Paraaortic lymph node (tissue), 1 donor: ENCODE measurements around the genes OR6C68, OR6C4 and SARNP.

DNA sequence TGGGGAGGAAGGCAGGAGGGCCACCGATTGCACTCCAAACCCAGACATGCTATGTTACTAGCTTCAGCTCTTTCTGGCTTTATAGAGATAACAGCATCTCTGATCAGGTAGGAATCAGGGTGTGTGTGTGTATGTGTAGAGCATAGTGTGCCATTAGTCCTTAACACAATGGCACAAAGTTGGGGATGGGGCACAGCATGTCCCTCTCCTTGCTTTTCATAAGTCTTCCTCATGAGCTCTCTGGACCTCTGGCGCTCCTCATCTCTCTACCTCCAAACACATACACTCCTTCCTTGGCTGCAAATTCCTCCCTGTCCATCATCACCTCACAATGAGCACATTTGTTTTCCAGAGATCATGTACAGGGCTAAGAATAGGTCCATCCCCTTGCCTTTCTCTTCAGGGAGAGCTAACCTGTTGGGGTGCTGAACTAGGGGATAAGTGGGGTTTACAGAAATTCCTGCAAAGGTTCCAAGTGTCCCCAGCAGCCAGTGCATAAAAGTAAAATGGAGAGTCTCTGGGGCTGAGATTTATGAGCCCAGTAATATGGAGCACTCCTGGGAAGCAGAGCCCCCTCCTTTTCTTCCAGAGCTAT, 5.7 kb upstream of the ITGA5 start:
- PRO-cap: no peak

- PRO-cap: unidirectional peak, plus-strand start at chr12:54432500
These were observed 13.1 kb upstream of the ITGA5 start for GRCh38 chr12:54431898-54432856.

DNA sequence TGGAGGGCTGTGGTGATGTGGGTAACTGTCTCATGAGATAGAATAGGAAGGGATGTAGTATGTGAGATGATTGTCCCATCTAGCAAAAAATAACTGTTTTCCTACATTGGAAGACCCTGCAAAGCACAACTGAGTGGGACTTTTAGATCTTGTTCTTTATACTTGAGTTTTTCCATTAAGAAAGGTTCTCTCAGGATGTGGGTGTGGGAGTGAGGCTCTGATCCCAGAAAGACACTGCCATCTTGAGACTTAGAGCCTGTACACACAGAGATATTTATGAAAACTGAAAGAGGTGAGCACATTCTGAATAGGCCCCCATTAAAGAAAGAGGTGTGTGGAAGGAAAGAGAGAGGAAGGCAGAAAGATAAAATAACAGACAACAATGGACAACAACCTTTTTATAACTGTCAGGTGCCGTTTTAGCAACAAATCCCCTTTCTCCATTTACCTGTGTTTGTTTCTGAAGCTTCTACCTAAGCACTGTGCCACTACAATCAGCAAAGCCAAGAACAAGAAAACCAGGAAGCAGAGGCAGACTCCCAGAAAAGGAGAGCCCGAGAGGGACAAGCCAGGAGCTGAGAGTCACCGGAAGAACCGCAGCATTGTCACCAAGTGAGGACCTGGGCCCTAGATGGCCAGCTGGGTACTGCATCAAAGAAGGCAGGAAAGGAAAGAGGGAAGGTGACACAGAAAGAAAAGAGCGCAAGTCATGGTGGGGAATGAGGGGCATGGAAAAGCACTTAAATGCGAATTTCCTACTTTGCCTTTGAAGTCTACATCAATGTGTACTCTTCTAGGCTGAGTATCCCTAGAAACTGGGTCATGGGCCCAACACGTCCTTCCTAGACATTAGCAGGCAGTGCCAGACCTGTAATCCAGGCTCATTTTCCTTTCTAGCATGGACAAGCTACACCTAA, 25.6 kb downstream of the NCKAP1L start:
- PRO-cap: no peak

GRCh38 chr12:54888776-54889097, 34.4 kb downstream of the MUCL1 start:
- PRO-cap: no peak

GRCh38 chr12:54982973-54983231, 1.7 kb downstream of the TESPA1 start:
- PRO-cap: no peak

GRCh38 chr12:54991084-54991716, 6.6 kb upstream of the TESPA1 start:
- PRO-cap: no peak

GRCh38 chr12:55483759-55484111, 8.4 kb upstream of the OR6C68 start:
- PRO-cap: no peak

- PRO-cap: no peak
These were observed at the start of gene OR6C68 for GRCh38 chr12:55492189-55492631. Gene OR6C68, plus strand, starts transcription at chr12:55492378.

GRCh38 chr12:55549452-55549754, at the start of gene OR6C4:
Gene OR6C4, plus strand, starts transcription at chr12:55549602.
- PRO-cap: no peak

GRCh38 chr12:55642623-55643015, 5.9 kb downstream of the OR10P1 start:
- PRO-cap: no peak

GRCh38 chr12:55658268-55658992, 21.7 kb downstream of the OR10P1 start:
- PRO-cap: no peak

DNA sequence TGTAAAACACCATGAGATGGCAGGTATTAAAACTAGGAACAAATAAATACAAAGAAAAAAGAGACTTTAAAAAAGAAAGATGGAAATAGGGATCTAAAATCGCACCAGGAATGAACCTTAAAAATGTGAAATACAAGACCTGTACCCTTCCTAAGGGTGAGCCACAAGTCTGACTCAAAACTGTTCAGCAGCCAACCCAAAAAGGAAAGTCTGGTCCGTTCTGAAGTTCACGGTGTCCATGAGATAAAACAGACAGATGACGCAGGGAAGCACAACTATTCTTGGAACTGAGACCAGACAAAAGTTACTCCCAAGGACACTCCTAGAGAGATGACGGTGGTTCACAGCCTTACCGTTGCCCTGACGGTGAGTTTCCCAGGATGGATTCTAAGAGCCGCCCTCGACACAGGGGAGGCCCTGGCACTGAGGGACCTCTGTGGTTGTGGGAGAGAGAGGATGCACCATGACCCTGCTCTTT, 22.1 kb upstream of the METTL7B start:
- PRO-cap: no peak

DNA sequence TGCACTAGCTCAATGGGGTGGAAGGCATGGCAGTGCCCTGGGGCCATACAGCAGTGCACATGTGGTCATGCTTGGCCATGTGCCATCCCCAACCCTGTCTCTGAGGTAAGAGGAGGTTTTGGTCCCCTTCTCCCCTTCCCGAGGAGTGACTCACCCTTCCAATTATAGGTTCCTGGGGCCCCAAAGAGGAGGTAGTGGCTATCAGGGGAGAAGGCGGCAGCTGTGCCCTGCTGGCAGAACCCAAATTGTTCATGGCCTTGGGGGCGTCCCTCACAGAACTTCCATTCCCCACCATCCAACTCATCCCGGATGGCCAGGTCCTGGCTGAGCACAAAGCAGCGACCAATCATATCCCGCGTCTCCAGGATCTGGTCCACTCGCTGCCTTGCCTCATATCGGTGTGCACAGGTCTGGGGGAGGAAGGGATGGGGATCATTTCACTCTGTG, 6.9 kb downstream of the ITGA7 start:
- PRO-cap: no peak

- PRO-cap: bidirectional peak, plus-strand start at chr12:55712537, minus-strand start at chr12:55712408
These were observed 3.7 kb upstream of the BLOC1S1 start for GRCh38 chr12:55711836-55712825.

- PRO-cap: no peak
These were observed 2.8 kb upstream of the BLOC1S1 start for GRCh38 chr12:55713032-55713530.

- PRO-cap: no peak
These were observed 34.7 kb downstream of the GDF11 start for GRCh38 chr12:55777627-55777983.

DNA sequence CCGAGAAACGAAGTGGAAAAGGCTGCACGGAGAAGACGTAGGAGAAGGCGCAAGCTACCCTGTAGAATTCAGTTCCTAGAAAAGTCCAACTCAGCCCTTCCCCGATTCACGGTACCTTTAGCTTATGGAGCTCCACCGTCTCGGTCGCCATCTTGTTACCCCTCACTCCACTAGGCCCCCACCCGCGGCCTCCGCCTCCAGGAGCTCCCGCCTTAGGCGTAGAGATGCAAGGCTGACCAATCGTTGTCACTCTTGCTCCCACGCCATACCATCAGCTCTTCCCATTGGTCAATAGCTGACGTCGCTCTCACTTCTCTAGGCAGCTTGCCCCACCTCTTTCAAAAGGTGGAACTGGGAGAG, at the start of gene SARNP:
Gene SARNP (minus strand): TSS at position 174 of the 360 bp plus-strand sequence.
- PRO-cap: bidirectional peak, plus-strand start outside the sequence, minus-strand start at position 172 of the sequence

DNA sequence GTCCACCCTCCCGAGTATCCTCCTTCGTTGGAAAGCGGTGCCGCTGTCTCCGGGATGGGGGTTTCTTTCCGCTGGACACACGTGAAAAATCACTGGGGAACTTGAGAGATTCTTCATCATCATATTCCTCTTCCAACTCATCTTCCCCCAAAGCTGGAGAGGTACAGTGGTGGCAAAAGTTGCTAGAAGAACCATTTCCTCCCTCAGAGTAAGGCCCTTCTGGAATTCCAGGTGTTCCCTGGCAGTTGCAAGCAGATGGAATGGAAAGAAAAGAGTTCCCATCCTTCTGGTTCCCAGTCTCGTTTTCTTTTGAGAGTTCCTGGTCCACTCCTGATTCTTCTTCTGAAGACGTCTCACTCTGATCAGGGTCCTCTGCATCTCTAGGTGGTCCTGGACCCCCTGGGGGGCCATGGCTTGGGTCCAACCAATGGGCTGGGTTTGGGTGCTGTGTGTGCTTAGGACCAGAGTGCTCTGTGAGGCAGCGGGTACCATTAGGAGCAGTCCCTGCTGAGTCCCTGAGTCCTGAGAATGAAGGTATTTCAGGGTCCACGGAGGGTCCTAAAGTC, 1.3 kb downstream of the DNAJC14 start:
- PRO-cap: no peak

DNA sequence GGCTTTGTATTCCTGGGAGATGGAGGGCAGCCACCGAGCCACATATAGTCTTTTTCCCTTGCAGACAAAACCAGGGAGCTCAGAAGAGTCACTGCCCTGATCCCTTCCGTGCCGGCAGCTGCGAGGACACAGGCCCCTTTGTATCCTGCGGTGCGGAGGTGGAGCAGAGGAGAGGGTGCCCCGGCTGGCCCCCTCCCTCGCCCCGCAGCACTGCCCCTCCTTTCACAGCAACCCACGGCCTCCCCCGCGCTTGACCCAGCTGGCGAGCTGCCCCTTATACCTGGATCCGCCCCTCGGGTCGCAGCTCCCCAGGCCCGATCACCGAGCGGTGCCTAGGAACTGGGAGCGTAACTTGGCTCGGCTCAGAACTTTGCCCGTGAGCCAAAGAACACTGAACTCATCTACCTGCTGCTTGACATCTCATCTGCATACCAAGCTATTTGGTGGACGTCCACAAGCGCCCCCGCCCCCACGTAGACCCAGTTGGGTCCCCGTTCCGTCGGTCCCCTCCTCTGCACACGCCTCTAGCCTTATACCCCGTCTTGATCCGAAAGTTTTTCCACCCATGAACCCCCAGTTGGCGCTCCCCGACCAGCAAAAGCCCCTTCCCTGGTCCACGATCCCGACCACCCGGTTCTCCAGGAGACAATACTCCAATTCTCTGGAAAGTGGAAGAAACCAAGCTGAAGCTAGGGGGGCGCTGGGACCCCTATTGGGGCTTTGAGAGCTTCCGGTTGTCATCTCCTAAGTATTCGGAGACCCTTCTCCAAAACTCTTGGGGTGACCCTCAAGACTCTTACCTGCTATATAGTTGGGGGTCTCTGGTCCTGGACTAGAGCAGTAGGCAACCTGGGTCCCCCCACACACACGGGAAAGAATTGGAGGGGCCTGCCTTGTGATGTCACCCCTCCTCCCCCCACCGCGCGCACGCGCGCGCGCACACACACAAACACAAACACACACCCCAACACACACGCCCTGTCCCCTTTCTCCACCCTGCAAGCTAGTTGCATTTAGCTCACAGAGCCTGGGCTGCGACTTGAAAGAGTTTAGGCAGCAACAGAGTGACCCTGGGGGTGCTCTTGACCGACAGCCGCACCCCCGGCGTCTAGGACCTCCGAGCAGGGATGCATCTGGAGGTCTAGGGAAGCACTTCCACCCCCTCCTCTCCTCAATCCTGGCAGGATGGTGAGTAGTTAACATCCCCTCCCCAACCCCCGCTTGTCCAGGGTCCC, 926 bp upstream of the DNAJC14 start:
- PRO-cap: bidirectional peak, plus-strand start at position 948 of the sequence, minus-strand start at position 632 of the sequence

GRCh38 chr12:55931278-55931859, 407 bp downstream of the DGKA start:
- PRO-cap: no peak